A549 (cell line): Measurements from ENCODE around the gene SLC17A3.

- PRO-cap = no peak
CAGE:
- cytosol, long polyA plus RNA = no peak
- long polyA plus RNA = no peak
- nucleus, long polyA plus RNA = no peak
Observed at GRCh38 chr6:21354489-21355492, 238.8 kb upstream of the SOX4 start.

DNA sequence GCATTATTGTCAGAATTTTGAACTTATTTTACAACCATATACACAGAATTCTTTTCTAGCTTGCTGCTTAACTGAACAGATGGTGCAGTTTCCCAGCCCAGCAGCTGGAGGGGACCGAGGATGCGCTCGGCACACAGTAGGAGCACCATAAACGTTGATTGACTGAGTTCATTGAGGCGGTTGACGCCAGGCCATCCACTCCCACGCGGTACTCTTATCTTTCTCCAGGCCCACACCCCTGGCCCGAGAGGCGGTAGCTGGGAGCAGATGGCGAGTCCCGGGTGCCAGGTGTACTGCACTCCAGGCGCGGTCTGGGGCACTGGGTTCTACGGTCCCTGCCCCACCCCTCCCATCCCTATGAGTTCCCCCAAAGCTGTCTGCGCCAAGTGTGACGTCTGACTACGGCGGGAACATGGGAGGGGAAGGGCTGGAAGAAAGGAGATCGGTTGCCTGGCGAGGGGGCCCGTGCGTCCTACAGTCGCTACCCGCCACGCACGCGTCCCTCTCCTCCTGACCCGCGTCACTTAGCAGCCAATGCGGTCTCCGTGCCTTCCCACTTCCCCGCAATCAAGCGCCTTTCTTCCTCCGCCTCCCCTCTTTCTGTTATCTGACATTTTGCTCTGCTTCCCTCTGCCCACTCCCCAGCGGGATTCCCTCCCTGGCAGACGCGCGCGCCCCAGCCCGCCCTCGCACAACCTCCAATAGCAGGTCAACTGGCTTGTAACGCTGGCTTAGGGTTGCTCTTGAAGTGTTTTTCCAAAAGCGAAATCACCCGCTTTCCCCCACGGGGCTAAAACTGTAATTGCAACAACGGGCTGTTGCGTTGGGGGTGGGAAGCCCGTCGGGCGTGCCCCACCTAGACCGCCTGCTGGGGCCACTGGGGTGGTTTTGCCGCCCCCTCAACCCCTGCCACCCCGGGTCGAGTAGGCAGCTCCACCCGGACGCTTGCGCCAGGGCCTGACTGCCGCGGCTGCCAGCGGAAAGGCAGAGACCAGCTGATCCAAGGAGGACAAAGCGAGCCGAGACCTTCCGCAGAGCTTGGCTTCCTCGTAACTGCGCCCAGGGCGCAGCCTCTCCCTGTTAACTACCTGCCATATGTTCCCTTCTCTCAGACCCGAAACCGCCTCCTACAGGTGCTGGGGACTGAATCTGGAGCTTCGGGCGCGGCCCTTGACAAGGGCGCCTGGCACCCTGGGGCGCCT is 6.3 kb upstream of the SOX4 start:
- PRO-cap = no peak
CAGE:
- cytosol, long polyA plus RNA = no peak
- long polyA plus RNA = no peak
- nucleus, long polyA plus RNA = no peak

DNA sequence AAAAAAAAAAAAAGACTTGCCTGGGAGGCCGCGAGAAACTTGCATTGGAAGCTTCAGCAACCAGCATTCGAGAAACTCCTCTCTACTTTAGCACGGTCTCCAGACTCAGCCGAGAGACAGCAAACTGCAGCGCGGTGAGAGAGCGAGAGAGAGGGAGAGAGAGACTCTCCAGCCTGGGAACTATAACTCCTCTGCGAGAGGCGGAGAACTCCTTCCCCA is 487 bp downstream of the SOX4 start:
- PRO-cap = no peak
CAGE:
- cytosol, long polyA plus RNA = no peak
- long polyA plus RNA = no peak
- nucleus, long polyA plus RNA = no peak

DNA sequence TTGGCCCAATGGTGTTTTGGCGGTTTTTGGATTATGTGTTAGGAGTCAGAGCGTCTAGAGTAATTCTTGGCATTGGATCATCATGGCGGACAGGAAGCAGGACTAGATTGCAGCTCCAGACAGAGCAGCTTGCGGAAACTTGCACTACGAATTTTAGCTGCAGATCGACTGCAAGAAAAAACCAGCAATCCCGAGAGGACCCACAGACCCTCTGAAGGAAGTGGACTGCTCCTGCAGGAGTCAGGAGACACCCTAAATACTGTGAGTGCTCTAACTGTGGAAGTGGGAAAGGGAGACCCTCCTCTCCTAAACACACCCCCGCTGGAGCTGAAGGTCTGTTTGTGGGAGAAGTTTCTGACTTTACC is 280.2 kb downstream of the SOX4 start:
- PRO-cap = no peak
CAGE:
- cytosol, long polyA plus RNA = no peak
- long polyA plus RNA = no peak
- nucleus, long polyA plus RNA = no peak

DNA sequence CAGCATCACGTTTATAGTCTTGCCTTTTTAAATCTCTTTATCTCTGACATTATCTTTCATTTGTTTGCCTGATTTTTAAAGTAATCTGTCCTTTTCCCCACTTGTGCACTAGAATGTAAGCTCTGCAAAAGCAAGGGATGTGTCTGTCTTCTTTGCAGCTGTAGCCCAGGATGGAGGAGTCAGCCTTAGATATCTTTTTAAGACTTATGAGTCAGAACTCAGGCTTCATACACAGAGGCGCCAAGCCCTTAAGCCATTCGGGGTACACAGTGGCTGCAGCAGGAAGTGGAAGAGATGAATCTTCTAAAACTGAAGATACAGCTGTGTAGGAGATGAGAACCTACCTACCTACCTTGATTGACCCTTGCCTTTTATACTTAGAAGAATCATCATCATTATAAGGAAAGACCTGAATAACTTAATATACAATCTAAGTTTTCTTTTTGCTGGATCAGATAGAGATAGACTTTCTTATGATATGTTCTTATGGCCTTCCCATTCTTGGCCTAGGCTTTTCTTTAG is 304.6 kb downstream of the PRL start:
- PRO-cap = no peak
CAGE:
- cytosol, long polyA plus RNA = no peak
- long polyA plus RNA = no peak
- nucleus, long polyA plus RNA = no peak

- PRO-cap = no peak
CAGE:
- cytosol, long polyA plus RNA = no peak
- long polyA plus RNA = no peak
- nucleus, long polyA plus RNA = no peak
Observed at GRCh38 chr6:22148028-22148761, 148.6 kb downstream of the PRL start.

- PRO-cap = no peak
CAGE:
- cytosol, long polyA plus RNA = no peak
- long polyA plus RNA = no peak
- nucleus, long polyA plus RNA = no peak
Observed at GRCh38 chr6:22888649-22889050, 319.3 kb downstream of the HDGFL1 start.

DNA sequence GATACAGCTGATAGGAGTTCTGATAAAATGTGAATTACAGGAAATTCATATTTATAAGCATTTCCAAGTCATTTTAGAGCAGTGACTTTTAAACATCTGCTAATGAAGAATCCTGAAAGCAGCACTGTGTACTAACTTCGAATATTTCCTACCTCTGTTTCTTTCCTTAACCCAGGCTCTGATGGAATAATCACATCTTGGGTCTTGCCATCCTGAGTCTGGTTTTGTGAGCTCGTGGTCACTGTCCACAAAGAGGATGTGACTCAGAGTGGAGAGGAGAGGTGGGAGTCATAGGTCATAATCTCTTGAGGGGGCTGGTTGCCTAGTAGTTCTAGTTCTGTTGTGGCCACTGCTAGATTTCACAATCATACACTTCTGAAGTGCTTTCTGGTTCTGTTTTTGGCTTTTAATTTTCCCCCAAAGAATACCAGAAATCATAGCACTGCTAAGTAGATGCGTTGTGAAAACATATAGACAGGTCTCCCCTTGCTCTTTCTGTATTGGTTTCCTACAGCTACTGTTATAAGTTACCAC is 102.6 kb downstream of the NRSN1 start:
- PRO-cap = no peak
CAGE:
- cytosol, long polyA plus RNA = no peak
- long polyA plus RNA = no peak
- nucleus, long polyA plus RNA = no peak

- PRO-cap = no peak
CAGE:
- cytosol, long polyA plus RNA = no peak
- long polyA plus RNA = no peak
- nucleus, long polyA plus RNA = no peak
Observed at GRCh38 chr6:24857949-24858811, 59.5 kb upstream of the ARMH2 start.

GRCh38 chr6:24908727-24909397 is 26.9 kb downstream of the RIPOR2 start:
- PRO-cap = no peak
CAGE:
- cytosol, long polyA plus RNA = no peak
- long polyA plus RNA = no peak
- nucleus, long polyA plus RNA = no peak

GRCh38 chr6:25038973-25039551 is 103.3 kb upstream of the RIPOR2 start:
- PRO-cap = no peak
CAGE:
- cytosol, long polyA plus RNA = no peak
- long polyA plus RNA = no peak
- nucleus, long polyA plus RNA = no peak

DNA sequence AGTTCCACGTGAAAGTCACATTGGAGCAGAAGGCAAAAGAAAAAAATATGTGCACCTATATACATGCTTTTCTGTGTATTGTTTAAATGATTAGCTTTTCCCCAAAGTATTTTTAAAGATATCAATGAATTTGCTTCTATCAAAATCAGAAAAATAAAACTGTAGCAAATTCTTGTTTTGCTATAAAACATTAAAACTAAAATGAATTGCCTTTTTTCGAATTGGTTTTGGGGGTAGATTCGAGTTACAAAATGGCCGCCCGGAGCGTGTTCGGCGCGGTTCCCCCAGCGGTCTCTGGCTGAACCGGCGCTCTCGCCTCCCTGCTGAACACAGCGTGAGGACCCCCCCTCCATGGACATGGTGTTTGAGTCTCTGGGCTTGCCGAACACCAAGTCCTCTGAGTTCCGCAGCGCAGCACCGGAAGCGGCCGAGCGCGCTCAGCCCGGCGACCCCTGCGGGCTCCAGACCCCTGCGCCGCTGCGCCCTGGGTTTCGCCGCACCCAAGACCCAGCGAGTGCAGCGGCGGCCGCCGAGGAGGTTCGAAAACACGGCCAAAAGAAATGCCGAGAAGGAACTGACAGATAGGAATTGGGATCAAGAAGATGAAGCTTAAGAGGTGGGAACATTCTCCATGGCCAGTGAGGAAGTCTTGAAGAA is 139.6 kb upstream of the CARMIL1 start:
- PRO-cap = no peak
CAGE:
- cytosol, long polyA plus RNA = no peak
- long polyA plus RNA = no peak
- nucleus, long polyA plus RNA = no peak

DNA sequence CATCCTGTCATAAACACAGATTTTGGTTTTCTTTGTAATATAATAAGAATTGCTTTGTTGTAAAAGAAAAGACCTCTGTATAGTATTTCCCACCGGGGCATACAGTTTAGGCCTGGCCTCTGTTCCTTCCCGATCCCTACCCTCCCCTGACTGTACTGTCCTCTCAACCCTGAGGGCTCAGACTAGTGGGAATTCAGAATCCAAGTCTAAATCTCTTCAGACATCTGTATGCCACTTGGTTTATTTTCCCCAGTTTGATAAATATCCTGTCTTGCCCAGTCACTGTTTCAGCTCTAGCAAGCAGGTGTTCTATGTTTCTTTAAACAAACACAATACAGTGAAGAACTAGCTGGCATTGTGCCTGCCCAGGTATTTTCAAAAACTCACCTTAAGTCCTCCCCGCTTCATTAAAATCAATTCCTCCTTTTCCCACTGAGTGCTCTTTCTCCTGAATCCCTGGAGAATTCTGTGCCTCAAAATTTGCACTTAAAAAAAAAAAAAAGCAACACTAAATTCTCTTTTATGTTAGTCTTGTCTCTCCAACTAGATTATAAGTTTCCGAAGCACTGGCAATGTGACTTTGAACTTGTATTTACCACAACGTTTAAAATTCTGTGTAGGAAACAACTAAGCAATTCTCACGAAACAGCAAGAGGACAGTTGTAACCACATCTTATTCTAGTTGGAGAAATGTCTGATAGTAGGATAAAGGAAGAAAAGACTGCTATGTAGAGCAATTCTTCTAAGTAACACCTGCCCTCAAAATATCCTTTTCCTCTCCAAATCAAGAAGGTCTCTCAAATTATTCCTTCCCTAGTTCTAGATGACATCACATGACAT is 112.0 kb upstream of the CARMIL1 start:
- PRO-cap = no peak
CAGE:
- cytosol, long polyA plus RNA = no peak
- long polyA plus RNA = no peak
- nucleus, long polyA plus RNA = no peak

GRCh38 chr6:25278450-25278864 is 717 bp upstream of the CARMIL1 start:
- PRO-cap = no peak
CAGE:
- cytosol, long polyA plus RNA = no peak
- long polyA plus RNA = no peak
- nucleus, long polyA plus RNA = no peak

DNA sequence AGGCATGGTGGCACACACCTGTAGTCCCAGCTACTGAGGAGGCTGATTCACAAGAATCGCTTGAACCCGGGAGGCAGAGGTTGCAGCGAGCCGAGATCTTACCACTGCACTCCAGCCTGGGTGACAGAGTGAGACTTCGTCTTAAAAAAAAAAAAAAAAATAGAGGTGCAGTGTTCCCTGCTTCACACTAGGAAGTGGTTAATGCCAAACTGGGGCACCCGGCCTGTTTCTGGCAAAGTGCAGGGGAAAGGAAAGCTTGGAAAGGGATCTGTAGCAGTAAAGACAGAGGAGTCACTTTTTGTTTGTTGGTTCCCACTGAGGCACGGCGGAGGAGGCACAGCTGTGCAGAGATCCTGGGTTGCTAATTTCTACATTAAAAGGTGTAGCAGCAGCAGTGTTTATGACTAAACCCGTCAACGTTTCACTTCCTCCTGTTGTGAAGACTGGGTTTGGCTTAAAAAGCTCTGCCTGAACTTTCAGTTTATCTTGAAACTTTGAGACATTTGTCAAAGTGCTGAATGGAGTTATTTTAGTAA is 125.5 kb downstream of the CARMIL1 start:
- PRO-cap = no peak
CAGE:
- cytosol, long polyA plus RNA = no peak
- long polyA plus RNA = no peak
- nucleus, long polyA plus RNA = no peak

DNA sequence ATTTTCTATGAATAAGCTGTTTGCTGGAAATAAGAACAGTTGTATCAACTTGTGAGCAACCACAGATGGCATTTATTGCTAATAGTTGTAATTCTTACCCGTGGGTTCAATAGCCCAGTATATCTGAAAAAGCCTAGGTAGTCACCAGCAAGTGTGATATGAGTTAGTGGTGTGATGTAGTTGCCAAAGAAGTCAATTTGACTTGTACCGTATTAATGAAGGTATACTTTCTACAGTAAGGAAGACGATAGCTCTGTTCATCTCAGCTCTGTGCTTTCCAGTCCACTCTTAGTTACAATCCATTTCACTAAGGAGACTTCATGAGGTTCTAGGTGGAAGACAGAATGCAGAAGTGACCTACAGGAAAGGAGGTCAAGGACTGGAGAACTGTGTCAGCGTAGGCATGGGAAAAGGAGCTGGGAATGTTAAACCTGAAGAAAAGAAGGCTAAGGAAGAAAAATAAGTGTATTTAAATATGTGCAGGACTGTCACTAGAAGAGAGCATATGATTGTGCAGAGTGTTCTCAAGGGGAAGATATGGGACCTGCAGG is 117.0 kb upstream of the SCGN start:
- PRO-cap = no peak
CAGE:
- cytosol, long polyA plus RNA = no peak
- long polyA plus RNA = no peak
- nucleus, long polyA plus RNA = no peak

GRCh38 chr6:25661117-25661627 is 9.2 kb downstream of the SCGN start:
- PRO-cap = no peak
CAGE:
- cytosol, long polyA plus RNA = no peak
- long polyA plus RNA = no peak
- nucleus, long polyA plus RNA = no peak

GRCh38 chr6:25873967-25874590 is at the start of gene SLC17A3:
TSS of gene SLC17A3 (minus strand) at chr6:25874243.
- PRO-cap = no peak
CAGE:
- cytosol, long polyA plus RNA = no peak
- long polyA plus RNA = start-site peak on the minus strand at chr6:25874209-25874265, 28 and 21 reads in 2 replicates
- nucleus, long polyA plus RNA = no peak

DNA sequence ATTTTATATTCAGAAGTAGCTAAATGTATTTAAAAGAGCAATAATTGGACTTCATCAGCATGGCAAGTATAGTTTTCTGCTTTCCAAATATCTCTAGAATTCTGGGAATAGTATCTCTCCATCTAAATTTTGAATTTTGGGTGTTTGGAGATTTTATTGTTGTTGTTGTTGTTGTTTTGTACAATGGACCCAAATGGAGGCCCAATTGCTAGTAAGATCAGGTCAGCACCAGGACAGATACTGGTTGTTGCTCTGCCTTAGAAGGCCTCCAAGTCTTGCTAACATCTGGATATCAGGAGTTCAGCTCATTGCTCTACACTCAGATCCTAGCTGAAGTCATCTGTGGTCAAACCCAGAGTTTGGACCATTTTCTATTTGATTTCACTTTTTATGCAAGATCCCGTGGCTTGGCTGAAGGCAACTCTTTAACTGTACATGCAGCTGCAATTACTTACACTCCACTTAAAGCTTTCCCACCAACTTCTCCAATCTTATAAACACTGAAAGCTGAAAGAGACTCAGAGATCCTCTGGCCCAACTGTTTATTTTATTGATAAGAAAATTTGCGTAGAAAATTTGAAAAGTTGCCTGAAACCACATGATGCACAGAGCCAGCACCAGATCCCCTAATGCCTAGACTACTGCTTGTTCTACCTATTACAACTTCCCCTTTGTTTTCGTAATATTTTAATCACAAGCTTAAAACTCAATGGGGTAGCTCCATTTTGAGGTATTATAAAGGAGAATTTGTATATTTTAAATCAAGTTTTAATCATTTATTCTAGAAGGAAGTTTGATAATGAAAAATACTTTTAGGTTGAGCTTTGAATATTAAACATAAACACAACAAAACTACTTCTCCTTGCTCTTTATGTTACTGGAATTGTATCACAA is 2.7 kb downstream of the SLC17A2 start:
- PRO-cap = no peak
CAGE:
- cytosol, long polyA plus RNA = no peak
- long polyA plus RNA = no peak
- nucleus, long polyA plus RNA = no peak

GRCh38 chr6:26030908-26031145 is 1.1 kb downstream of the H3C2 start:
- PRO-cap = no peak
CAGE:
- cytosol, long polyA plus RNA = no peak
- long polyA plus RNA = no peak
- nucleus, long polyA plus RNA = no peak